Left lung (tissue), 1 donor: ENCODE results near the gene ARHGAP15.

DNA sequence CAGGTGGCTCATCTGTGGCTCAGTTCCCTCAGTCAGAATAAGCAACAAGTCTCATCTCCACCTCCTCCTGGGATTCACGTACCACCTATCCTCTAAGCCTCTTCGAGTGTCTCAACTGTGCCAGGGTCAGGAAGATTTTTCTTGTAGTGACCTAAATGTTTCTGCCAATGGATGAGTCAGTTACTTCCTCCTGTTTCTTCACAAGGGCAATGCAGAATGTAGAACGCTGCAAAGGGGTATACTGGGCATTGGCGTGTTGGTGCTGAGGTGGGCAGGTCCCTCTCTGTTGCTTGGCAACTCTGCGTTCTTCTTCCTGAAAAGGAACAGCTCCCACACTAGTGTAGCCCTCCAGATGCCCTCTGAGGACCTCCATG is 213.3 kb upstream of the CXCR4 start:
- PRO-cap = no peak

- PRO-cap = no peak
These were observed 260.5 kb upstream of the CXCR4 start for GRCh38 chr2:136378432-136378775.

GRCh38 chr2:136381876-136382815 is 264.2 kb upstream of the CXCR4 start:
- PRO-cap = no peak

DNA sequence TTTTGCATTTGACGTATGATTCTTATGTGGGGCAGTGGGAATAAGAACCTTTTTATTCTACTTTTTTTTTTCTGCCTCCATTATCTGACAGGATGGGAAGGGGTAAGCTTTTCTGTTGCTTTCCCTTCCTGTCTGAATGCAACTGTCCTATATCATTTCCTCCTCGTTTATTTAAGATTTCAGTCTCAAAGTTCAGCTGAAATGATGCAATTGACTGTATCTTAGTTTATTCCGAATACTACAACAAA is 24.1 kb upstream of the HNMT start:
- PRO-cap = no peak

GRCh38 chr2:137975271-137975849 is 11.1 kb downstream of the HNMT start:
- PRO-cap = no peak

- PRO-cap = no peak
These were observed 227.0 kb upstream of the SPOPL start for GRCh38 chr2:138274541-138274960.

DNA sequence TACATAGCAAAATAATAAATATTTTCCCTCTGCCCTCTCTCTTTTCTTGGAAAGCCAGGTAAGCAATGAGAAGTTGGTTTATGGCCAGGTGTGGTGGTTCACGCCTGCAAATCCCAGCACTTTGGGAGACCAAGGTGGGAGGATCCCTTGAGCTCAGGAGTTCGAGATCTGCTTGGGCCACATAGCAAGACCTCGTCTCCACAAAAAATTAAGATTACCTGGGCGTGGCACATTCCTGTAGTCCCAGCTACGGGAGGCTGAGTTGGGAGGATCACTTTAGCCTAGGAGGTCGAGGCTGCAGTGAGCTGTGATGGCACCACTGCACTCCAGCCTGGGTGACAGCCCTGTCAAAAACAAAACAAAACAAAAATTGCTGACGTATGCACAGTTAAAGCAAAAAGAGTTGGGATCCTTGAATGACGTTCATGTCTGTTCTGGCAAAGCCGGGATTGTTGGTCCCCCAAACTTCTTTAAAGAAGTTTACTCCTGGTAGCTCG is 985 bp upstream of the SPOPL start:
- PRO-cap = no peak

GRCh38 chr2:138516706-138517293 is 15.2 kb downstream of the SPOPL start:
- PRO-cap = no peak

GRCh38 chr2:138567789-138568789 is 66.5 kb downstream of the SPOPL start:
- PRO-cap = no peak

DNA sequence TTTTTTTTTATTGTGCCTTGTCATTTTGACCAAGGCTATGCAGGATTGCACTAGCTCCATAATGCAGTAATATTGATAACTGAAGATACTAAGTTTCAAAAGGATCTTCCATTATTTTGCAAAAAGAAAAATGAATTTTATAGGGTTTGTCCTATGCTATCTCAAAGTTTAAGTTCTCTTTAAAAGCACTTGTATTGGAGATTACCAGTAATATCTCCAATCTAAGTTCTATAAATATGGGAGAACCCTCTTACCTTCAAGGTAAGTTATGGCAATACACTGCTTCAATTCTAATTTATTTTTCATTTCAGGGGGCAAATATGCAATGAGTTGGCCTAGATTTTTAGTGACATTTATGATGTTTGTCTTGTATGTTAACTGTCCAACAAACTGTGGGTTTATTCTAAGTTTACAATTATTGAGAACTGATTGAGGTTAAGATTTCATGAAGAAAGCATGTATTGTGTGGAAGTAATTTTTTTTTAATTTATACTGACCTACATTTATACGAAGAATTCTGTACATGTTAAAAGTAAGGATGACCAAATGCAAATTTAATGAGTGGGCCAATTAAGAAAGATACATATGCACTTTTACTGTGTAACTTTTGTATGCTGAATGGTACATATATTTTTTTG is 67.9 kb downstream of the SPOPL start:
- PRO-cap = no peak

DNA sequence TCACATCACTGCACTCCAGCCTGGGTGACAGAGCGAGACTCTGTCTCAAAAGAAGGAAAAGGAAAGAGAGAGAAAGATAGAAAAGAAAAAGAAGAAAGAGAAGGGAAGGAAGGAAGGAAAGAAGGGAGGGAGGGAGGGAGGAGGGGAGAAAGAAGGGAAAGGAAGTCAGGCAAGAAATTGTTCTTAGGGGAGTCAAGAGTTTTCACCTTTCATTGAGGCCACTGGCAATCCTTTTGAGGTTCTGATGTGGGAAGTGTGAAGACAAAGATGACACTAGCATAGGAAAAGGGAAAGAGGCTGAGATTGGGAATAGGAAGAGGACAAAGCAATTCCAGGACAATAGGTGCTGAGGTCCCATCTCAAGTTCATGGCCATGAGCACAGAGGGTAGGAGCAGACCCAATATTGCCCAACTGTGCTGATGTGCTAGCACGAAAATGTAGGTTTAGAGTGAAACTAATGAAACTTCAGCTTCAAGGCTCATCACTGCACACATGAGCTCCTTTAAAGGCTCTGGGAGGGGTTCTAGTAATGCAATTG is 83.2 kb downstream of the SPOPL start:
- PRO-cap = no peak

DNA sequence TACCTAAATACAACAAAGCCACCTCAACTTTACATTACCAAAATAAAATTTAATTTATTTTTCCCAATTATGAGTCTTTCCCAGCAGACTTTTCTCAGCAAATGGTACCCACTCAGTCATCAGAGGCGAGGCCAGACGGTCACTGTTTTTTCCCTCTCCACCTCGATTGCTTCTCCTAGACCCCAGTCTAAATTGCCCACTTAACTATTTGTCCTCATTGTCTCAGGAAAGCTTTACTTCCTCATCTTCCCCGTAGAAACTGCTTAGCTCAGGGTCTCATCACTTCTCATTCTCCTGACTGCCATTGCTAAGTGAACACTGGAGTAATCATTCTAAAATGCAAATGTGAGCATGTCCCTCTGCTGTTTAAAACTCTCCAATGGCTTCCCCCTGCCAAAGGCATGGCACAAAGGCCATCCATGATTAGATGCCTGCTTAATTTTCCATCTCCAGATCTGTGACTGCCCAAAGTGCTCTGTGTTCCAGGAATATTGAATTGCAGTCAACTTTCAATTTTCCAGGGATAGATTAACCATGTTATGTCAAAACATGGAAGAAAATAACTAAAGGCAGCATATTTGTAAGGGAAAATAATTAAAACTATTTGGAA is 1345.0 kb downstream of the LRP1B start:
- PRO-cap = no peak

- PRO-cap = no peak
These were observed 284.6 kb upstream of the LRP1B start for GRCh38 chr2:142415220-142415970.

DNA sequence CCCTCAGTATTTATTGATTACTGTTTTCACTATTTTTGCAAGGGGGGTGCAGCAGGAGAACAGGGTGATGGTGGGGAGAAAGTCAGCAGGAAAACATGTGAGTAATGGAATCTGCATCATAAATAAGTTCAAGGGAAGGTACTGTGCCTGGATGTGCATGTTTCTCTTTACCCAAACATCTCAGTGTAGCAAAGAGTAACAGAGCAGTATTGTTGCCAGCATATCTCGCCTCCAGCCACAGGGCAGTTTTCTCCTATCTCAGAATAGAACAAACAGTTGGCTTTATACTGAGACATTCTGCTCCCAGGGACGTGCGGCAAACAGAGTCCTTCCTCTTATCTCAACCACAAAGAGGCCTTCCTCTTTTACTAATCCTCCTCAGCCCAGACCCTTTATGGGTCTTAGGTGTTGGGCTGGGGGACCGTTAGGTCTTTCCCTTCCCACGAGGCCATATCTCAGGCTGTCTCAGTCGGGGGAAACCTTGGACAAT is 182.2 kb upstream of the KYNU start:
- PRO-cap = no peak

DNA sequence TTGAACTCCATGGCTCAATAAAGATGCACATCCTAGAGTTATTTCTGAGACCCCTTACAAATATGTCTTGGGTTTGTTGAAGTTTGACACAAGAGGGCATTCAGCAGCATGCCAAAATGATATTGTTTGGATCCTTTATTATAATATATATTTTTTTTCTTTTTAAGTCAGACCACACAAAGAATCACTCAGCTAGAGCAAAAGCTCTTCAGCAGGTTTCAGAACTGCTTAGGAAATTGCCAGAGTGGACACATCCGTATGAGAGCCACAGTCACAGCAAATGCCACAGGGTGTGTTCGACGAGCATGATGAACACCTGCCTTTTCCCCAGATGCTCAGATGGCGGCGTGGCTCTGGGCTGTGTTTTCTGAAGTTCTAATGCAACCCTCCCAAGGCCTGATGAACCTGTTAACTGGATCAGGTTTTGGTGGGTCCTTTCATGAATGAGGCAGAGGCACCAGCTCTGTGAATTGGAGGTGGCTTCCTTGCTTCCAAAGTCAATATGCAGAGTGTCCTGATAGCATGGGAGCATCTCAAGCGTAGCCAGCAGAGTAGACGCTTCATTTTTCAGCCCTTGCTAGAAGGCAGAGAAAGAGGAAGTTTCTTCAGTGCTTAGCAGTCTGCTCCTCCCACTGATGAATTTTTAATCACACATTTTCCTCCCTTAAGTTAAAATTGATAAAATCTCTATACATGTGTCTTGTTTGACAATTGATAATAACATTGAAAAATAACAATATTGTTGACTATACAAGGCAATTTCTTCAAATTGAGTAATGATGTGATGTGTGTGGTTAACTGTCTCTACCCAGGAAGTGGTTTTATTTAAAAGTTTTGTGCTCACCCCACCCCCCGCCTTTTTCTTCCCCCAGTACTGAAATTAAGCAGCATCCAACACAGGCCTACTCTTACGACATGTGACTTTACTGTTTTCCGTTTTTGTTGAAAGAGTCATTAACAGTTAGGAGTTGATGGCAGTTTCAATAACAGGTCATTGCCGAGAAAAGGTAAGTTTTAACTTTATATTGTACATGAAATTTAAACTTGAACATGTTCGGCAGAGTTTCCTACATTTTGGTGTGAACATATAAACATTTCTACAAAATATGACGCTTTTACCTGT is at the start of gene ARHGAP15:
Gene ARHGAP15, plus strand, starts transcription at position 960 of the 1,123 bp plus-strand sequence.
- PRO-cap = bidirectional peak, plus-strand start at position 330 of the sequence, minus-strand start at position 269 of the sequence; bidirectional peak, plus-strand start at position 905 of the sequence, minus-strand start at position 569 of the sequence

GRCh38 chr2:143255848-143256444 is 126.7 kb downstream of the ARHGAP15 start:
- PRO-cap = no peak

DNA sequence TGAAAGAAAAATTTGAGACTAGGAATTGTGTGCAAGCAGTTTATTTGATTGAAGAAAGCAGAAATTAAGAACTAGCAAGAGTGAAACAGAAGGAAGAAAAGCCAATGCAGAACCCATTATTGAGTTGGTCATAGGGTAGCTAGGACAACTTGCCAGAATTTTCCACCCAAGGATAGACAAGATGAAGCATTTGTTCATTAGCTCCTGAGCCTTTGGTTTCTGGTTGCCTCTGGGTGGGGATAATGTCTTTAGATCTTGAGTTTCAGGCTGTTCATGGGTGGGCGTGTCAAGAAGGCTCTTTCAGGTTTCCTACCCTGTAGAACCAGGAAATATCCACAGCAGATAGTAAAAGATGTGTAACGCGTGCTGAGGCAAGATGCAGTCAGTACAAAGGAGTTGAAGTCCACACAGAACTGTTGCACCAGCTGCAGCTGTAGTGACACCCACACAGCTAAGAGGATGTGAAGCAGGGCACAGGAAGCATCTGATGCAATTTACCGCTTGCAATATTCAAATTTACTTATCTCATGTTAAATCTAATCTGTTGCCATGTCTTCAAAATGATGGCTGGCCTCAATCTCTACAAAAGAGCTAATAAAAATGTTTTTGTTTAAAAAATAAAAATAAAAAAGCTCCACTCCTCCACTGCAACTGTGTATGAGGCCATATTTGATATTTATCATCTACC is 132.7 kb downstream of the ARHGAP15 start:
- PRO-cap = no peak

- PRO-cap = unidirectional peak, plus-strand start at chr2:143442411
These were observed 313.0 kb downstream of the ARHGAP15 start for GRCh38 chr2:143442230-143442632.

DNA sequence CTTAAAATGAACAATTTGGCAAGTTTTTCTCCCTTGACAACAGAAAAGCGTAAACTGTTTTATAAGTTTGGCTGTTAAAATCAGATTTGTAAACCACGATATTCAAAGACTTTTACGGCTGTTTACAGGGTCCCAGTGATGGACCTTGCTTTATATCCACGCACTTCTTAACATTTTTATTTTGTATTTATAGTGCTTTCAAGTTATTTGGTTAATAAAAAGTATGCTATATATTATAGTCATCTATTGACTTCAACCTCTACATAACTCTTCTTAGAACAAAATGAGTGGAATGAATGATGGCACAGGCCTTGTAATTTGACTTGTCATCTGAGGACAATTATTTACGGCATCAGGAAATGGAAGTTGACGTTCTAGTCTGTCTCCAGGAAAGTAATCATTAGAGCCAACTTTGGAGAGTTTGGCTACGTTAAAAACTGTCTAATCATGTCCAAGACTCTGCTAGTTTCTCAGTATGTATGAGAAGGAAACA is 353.4 kb downstream of the ARHGAP15 start:
- PRO-cap = no peak

GRCh38 chr2:143525575-143525982 is 396.4 kb downstream of the ARHGAP15 start:
- PRO-cap = no peak